ENCODE results near the gene KCND2.

- PRO-cap, result no peak
Measured at GRCh38 chr7:116447962-116448508, 51.5 kb upstream of the CAV2 start.

- PRO-cap, result no peak
Measured at GRCh38 chr7:116526972-116527268, 2.1 kb downstream of the CAV1 start.

DNA sequence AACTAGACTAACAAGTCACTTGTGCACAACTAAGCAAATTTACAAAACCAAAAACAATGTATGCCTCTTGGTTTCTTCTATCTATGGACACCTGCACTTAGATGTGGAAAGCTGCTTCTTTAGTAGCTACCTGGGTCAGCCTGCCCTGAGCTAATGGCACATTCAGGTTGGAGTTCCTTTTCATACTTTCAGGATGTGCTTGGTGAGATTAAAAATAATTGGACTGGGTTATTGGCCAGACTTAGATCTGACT, 2.4 kb downstream of the CAV1 start:
- PRO-cap, result no peak

GRCh38 chr7:116527890-116528775, 3.3 kb downstream of the CAV1 start:
- PRO-cap, result no peak

GRCh38 chr7:116559043-116560011, 34.5 kb downstream of the CAV1 start:
- PRO-cap, result no peak

DNA sequence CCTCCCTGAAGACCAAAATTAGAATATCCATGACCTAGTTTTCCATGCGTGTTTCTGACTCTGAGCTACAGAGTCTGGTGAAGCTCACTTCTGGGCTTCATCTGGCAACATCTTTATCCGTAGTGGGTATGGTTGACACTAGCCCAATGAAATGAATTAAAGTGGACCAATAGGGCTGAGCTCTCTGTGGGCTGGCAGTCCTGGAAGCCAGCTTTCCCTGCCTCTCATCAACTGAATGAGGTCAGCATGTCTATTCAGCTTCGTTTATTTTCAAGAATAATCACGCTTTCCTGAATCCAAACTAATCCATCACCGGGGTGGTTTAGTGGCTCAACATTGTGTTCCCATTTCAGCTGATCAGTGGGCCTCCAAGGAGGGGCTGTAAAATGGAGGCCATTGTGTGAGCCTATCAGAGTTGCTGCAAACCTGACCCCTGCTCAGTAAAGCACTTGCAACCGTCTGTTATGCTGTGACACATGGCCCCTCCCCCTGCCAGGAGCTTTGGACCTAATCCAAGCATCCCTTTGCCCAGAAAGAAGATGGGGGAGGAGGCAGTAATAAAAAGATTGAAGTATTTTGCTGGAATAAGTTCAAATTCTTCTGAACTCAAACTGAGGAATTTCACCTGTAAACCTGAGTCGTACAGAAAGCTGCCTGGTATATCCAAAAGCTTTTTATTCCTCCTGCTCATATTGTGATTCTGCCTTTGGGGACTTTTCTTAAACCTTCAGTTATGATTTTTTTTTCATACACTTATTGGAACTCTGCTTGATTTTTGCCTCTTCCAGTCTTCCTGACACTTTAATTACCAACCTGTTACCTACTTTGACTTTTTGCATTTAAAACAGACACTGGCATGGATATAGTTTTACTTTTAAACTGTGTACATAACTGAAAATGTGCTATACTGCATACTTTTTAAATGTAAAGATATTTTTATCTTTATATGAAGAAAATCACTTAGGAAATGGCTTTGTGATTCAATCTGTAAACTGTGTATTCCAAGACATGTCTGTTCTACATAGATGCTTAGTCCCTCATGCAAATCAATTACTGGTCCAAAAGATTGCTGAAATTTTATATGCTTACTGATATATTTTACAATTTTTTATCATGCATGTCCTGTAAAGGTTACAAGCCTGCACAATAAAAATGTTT, 35.6 kb downstream of the CAV1 start:
- PRO-cap, result no peak

- PRO-cap, result no peak
Measured at GRCh38 chr7:116629001-116629284, 43.1 kb upstream of the MET start.

GRCh38 chr7:116772444-116772999, 89.9 kb upstream of the CAPZA2 start:
- PRO-cap, result no peak

- PRO-cap, result no peak
Measured at GRCh38 chr7:116810218-116810787, 52.1 kb upstream of the CAPZA2 start.

DNA sequence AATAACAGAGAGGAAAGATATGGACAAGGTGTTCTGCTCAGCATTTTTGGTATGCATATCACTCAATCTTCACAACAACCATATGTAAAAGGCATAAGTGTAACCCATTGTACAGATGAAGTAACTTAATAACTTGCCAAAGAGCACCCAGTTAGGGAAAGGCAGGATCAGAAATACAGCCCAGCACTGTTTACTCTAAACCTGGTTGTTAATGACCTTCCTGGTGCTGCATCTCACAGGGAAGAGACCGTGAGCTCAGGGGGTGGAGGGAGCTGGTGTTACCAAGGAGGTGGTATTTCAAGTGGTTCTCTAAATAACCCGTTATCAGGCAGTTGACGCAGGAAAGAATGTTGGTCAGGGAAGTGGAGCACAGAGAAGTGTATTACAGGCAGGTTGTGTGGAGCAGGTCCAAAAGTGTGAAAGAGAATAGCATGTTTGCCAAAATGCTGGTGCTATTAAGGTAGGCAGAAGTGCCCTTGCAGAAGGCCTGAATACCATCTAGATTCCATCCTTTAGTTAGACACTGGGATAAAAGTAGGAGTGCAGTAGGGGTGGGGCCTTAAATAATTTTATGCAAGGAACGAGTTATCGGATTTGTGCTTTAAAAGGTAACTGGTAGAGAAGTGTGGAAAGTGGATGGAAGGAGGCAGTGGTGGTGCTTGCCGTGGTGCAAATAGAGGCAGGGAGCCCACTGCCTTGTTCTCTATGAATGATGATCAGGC, 4.3 kb upstream of the ST7 start:
- PRO-cap, result no peak

DNA sequence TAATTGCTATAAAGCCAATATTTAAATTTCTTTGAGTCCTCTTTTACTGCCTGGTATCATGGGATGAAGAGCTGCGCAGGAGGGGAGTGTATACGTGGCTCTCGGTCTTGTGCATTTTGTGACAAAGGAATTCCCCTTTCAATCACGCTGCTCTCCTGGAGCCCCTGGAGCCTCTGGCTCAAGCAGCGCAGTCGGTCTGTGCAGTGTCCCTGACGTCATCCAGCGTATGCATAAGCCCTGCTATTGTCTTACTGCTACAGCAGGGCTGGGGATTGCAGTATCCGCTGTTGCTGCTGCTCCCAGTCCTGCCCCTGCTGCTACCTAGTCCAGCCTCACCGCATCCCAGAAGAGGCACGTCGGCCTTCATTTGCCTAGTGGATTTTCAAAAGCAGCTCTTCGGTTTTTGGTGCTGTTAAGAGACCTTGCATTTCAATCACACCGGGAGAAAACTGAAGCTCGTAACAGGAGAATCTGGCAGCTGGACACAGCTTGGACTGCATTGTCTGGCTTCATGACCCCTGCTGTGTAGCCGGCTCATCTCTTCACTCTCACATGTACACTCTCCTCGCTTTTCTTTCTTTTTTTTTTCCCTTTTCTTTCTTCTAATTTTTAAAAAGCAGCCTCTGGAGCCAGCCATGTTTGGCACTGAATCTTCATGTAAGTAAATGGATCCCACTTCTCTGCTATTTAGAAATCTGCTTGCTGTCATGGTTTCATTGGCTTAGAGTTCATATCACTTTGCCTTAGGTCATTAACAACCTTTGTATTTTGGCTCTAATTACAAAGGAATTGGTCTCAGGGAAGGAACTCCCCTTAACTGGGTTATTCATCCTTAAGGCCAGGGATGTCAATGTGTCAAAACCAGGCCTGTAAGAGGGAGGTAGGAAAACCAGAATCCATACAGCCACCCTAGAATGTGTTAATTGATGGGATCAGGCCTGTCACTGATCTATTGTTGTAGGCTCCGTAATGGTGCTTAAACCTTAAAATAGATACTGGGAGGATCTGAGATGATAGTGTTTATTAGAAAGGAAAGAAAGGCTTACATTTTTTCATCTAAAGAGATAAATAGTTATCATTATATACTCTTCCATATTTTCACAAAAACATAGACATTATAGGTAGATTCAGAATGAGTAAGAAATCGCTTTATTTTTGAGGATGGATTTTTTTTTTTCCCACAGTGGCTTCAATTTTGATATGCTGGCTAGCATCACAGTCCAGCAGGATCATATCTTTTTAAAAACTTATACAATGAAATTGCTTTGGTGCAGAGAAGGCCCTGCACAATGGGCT, 67.1 kb downstream of the ST7 start:
- PRO-cap, result no peak

DNA sequence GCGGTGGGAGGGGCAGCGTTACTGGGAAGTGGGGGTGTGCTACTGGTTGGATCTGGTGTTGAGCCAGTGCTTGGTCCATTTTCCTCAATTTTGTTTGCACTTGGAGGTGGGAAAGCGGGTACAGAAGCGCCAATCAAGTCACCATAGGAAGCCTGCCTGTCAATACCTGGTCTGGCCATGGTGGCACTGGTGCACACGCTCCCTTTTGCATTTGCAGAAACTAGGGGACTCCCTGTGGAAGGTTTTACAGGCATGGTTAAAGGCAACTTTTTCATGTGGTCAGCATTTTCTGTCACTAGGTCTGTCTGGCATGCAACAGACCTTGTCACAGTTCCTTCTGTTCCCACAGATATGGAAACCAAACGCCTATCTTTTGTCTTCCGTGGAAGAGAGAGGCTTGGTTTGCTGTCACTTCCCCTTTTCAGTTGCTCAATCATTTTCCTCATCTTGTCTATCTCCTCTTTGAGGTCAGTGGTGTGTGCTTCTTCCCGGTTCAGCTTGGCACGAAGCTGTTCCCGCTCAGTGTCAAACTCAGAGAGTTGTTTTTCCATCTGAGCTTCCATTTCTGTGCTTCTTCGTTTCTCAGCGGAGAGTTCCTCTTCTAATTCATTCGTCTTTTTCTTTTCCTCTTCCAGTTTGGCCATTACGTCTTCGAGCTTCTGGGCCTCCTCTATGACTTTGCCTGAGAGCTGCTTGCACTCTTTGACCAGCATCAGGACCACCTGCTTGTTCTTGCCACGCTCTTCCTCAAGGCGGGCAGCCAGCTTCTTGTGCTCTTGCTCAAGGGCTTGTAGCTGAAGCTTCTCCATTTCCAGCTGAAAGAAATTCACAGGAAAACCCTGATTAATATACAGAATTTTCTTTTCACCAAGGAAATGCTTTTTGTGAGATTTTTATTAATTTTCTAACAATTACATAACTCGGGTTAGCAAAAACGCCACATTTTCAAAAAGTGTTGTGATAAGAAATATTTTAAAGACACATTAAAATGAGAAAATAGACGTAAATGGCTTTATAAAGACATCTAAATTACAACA, 81.0 kb downstream of the CTTNBP2 start:
- PRO-cap, result no peak

- PRO-cap, result no peak
Measured at GRCh38 chr7:117810521-117811169, 62.6 kb downstream of the CTTNBP2 start.

GRCh38 chr7:117871722-117872537, 1.3 kb downstream of the CTTNBP2 start:
- PRO-cap, result no peak

DNA sequence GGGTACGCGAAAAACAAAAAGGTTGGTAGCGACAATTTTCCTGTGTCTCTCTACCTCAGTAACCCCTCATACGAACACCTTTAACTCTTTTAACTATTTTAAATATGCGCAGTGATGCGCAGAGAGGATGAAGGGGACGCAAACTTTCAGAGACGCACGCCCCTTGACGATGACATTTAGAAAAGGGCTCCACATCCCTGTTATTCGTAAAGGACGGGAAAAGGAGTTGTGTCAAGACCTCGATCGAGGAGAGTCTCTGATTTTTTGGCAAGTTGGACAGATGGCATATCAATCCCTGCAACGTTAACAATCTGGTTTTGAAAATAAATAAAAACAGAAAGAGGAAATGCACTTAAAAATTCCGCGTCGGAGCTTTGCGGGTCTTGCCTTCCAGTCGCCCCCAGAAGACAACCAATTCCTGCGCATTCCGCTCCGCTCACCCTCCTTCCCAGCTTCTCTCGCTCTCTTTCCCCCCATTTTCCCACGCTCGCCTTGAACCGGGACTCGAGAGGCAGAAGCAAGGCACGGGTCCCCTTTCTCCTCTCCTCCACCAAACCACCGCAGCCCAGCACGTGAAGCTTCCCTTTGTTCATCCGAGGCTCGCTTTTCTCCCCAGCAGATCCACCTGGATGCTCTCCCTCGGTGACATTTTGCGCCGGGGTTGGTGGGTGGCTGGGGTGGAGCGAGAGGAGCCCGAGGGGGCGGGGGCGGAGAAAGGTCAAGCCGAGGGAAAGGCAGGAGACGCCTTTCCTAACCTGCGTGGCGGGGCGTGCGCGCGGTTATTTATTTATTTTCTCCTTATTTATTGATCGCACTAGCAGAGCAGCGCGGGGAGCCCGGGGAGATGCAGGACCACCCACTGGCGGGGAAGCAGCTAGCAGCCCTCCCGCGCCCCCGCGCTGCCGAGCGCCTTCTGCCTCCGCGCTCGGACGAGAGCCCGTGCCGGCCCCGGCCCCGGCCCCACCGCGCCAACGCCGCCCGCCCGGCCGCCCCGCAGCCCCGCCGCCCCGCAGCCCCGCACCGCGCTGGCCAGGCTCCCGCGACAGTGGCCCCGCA, at the start of gene KCND2:
Gene KCND2 (plus strand): TSS at position 751 of the 1,056 bp plus-strand sequence.
- PRO-cap, result no peak

GRCh38 chr7:120395321-120396142, 122.6 kb downstream of the KCND2 start:
- PRO-cap, result no peak

DNA sequence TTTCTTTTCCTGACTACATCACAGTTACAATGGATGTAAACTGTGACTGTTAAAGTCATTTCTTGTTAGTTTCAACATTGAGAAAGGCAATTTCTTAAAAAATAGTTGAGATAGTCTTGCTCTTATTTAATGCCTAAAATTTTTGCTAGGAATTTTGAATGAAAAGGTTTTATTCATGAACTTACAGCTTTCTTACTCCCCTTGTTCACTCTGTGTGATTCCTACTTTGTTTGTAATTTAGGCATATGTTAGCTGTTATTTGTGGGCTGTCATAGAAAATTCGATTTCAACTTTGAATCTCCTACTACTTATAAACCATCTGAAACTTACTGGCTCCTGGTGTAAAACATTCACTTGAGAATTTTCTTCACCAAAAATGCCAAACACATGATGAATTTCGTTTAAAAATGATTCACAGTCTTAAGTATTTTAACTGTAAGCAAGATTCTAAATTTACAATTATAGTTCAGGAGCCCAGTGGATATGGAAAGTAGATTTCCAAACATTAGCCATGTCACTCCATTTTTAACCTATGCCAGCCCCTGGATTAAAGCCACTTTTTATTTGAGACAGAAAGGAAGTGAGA, 3.0 kb downstream of the CPED1 start:
- PRO-cap, result no peak

GRCh38 chr7:121019048-121019598, 30.6 kb downstream of the CPED1 start:
- PRO-cap, result no peak

GRCh38 chr7:121111682-121112856, 123.6 kb downstream of the CPED1 start:
- PRO-cap, result no peak

GRCh38 chr7:122310065-122310972, 5.8 kb upstream of the FEZF1 start:
- PRO-cap, result no peak